Tibial artery (tissue), 1 donor: ENCODE results near the gene DMXL1.

DNA sequence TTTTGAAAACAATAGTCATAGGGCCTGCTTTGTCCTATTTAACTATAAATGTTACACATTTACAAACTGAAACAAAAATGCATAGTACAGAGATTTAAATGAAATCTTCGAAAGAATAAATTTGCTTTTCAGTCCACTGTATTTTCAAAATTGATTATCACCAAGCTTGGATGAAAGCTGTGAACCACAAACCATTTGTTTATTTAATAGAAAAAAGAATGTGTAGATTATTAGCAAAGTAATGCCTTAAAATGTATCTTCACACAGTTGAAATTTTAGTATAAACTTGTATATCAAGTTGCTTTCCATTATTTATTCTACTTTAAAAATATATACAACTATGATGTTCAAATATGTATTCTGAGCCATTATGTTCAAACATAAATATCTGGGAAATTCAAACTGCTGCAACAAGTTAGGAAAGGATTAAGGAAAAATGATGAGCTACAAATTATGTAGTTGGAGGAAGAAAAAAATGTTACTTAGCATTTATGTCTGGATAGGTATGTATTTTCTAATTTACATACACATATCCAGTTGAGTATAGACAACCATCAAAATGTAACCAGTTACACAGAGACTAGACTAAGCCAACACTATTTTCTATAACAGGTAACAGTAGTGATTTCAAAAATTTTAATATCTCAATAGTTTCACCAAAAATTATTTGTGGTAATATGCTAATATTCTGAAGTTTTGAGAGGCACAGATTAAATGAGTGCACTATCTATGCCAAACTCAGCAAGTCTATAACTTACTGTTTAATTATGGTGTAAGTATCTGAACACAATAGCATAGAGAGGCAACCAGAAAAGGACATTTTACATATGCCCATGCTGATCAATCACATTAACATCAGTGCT, 11.6 kb upstream of the TICAM2 start:
- PRO-cap, result no peak

DNA sequence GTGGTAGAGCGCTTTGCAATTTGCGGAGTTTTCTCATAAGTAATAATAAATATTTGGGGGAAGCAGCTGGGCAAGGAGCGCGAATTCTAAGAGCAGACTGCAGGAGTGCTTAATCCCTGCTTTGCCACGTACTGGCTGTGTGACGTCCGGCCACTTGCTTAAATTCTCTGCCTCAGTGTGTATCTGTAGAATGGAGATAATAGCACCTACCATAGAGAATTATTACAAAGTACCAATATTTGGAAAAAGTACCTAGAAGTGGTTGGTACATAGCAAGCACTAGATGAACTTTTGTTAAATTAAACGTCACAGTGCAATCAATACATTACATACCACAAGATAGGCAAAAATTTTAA, 601 bp upstream of the TMED7 start:
- PRO-cap, result no peak

DNA sequence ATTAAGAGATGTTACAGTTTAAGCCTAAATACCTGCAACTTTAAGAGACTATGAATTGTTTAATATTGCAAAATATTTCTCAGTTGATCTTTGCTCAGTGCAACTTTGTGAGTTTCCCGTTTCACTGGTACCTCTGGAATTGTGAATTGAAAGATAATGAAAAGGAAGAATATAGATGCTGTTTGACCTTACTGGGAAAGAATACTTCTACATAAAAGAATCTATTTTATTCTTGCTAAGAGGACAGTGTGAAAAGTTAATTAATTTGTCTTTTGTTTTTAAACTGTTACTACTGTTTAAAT, 30.2 kb upstream of the TMED7 start:
- PRO-cap, result no peak

GRCh38 chr5:115851098-115851438, 9.3 kb downstream of the AP3S1 start:
- PRO-cap, result no peak

DNA sequence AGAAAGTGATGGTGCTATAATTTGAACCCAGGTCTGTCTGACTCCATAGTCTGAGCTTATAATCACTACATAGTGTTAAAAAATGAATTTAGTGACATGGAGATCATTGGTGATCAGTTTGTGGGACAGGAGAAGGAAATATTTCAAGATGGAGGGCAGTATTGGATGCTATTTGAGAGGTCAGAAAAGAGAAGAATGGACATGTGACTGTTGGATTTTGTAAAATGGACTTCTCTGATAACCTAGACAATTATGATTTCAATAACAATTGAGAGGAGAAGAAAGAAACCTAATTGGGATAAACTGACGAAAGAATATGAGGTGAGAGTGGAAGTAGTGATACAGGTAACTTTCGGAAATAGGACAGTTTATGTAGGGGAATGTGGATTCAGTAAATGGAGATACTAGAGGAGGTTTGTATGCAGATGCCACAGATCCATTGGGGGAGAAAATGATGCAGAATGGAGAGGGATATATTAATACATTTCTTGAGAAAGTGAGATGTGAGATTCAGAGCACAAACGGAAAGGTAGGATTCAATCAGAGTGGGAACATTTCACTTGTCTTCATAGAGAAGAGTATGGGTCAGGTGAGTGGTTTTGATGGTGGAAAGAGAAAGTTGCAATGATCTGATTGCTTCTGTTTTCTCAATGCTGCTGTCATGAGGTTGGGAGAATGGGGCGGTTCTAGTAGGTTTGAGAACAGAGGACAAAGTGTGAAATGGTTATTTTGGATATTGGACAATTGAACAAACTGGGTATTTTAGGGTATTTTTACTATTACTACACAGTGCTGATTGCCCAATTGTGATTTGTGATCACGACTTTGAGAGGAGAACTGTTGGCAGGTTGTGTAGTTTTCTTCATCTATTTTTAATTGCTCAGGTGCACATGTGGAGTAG, 59.9 kb downstream of the COMMD10 start:
- PRO-cap, result no peak

GRCh38 chr5:116388717-116389241, 185.8 kb downstream of the SEMA6A start:
- PRO-cap, result no peak

- PRO-cap, result no peak
Observed at GRCh38 chr5:116509526-116510494, 64.8 kb downstream of the SEMA6A start.

DNA sequence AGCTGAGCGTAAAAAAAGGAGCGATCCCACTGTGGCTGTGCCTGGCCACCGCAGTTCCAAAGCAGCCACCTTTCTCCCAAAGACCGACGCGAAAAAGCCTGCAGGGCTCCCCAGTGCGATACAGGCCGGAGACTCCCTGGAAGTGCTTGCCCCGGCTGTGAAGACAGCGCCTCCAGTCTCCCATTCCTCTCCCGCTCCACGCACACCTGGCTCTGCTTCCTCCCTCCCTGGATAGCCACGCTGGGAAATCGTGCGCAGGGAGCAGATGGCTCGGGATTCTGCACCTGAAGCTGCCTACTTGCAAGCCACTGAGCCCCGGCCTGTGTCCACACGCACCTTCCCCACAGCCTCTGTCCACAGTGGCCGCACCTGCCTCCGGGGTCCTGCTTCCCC, 2.3 kb downstream of the SEMA6A start:
- PRO-cap, result no peak

DNA sequence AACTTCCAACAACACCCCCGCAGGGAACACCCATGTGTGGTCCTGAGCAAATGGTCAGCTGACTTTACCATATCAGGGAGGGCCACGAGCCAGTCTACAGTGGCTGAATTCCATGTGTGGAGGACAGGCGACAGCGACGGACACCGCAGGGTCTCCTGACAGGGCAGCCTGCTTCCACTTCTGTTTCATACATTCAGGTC, 415.6 kb downstream of the DTWD2 start:
- PRO-cap, result no peak

GRCh38 chr5:119031697-119032256, 39.1 kb upstream of the DMXL1 start:
- PRO-cap, result no peak

DNA sequence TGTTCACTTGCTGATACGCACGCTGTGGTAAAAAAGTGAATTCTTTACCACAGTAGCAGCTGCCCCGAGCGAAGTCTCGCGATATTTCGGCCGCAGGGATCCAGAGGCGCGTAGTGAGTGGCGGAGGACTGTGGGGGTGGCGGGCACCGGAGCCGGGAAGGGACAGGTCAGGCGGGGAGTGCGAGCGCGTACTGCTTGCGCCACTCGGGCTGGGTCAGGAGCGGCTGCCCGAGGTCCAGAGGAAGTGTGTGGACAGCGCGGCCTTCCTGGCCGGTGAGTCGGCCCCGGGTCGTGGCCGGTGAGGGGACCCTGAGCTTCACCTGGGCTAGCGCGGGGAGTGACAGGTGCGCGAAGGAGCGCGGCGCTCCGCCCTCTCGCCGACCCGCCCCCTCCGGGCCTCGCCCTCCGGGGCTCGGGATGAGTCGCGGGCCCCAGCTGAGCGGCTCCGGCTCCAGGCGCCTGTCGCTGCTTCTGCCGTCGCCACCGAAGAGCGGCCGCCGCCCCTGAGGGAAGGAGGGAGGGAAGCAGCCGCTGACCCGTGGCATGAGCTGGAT, at the start of gene DMXL1:
TSS of gene DMXL1 (plus strand) at position 103 of the 554 bp plus-strand sequence.
- PRO-cap, result bidirectional peak, plus-strand start at position 131 of the sequence, minus-strand start outside the sequence; unidirectional peak, plus-strand start at position 398 of the sequence

DNA sequence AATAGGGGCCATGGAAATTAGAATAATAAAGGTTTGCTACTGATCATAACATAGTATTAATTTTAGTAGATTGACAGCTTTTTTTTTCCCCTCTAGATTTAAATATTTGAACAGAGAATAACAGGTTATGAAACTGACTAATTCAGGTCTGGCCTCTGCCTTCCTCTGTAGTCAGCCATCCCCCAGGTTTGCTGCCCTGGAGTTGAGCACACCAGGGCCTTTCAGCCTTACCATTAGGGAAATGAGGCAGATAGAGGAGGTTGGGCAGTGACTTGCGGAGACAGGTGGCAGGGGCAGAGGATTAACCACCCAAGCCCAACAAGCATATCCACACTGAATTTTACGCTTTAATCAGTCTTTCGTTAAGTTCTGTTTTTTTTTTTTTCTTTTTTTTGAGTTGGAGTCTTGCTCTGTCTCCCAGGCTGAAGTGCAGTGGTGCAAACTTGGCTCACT, 80.1 kb upstream of the TNFAIP8 start:
- PRO-cap, result no peak

DNA sequence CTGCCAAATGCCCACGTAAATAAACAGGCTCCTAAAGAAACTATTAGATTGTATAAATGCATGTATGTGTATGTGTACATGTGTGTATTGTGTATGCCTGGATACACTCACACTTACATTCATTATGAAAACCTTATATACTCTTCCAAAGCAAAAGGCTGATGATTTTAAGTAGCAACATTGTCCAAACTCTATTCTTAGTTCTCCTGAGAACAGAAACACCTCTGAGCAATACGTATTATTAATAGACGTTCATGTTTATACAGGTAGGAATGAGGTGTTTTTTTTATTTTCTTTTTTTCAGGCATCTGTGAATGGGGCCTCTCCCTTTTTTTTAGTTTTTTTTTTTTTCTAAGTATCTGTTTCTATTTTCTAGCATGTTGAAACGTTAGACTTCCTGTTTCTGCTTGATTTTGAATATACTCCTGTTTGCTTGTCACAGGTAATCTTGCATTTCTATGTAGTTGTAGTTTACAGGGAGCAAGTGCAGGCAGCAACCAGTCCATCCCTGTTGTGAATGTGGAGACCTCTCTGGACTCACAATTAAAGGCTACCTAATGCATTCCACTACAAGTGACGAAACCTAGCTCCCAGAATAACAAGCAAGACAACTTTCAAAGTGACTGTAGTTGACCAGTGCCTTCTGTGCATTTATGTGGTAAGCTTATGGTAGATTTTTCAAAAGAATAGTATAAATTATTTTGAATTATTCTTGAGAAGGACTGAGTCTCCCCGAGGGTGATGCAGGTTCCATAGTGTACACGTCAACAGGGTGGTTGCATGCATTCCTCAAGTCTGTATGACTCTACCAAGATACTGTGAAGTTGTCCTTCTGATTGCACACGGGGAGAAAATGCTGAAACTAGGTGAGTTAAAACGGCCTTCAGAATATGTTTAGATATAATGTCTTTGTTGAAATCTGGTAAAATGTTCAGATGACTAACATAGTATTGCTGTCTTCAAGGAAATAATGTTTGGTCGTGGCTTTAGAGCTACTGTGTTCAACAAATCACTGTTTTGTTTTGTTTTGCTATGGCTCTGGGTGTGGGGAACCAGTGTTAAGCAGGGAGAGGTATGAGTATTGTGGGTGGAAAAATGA, 22.7 kb upstream of the TNFAIP8 start:
- PRO-cap, result no peak

- PRO-cap, result no peak
Observed at GRCh38 chr5:119341987-119342539, 13.8 kb upstream of the TNFAIP8 start.

GRCh38 chr5:119343644-119344894, 11.8 kb upstream of the TNFAIP8 start:
- PRO-cap, result no peak

- PRO-cap, result no peak
Observed at GRCh38 chr5:119896816-119897202, 267.5 kb downstream of the FAM170A start.

- PRO-cap, result no peak
Observed at GRCh38 chr5:122126149-122126777, 3.1 kb upstream of the ZNF474 start.

- PRO-cap, result no peak
Observed at GRCh38 chr5:122383375-122383778, 71.3 kb downstream of the SNCAIP start.

DNA sequence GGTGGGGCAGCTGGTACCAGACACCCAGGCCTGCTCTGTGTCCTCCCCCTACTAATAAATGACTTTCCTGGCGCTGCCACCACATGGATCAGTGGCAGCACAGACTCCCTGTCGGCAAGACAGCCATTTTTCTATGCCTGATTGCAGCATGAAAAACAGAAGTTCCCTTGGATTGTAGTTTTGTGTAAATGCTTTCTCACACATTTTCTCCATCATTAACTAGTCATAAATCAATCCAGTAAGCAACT, 181.5 kb downstream of the SNCAIP start:
- PRO-cap, result no peak

- PRO-cap, result bidirectional peak, plus-strand start at chr5:122775084, minus-strand start at chr5:122774892
Observed at GRCh38 chr5:122774482-122774950, 364 bp upstream of the SNX2 start.